K562 (cell line): ENCODE measurements around the genes RELT, DNAJB13 and XRRA1.

GRCh38 chr11:73335209-73335751, 27.2 kb downstream of the ARHGEF17 start:
- RAMPAGE, long total RNA = no peak
- RRBS = no CpG with 5 or more reads among the region's 4 CpGs
PRO-cap:
- standard = no peak
- CoPRO, capped RNA only, 2 experiments = no peak in any of the 2 experiments
- CoPRO, capped and uncapped RNA, 2 experiments = no peak in any of the 2 experiments
- CoPRO, uncapped RNA only, 2 experiments = no peak in any of the 2 experiments
CAGE:
- cytosol, long polyA plus RNA = no peak
- long polyA plus RNA = no peak
- nucleolus, long total RNA = no peak
- nucleus, long polyA plus RNA = no peak

- RAMPAGE, long total RNA = no peak
- RRBS = 2% methylated on average over 28 of the region's 117 CpGs
PRO-cap:
- standard = bidirectional peak, plus-strand start at chr11:73376399, minus-strand start at chr11:73376216; bidirectional peak, plus-strand start at chr11:73376599, minus-strand start at chr11:73376598
- CoPRO, capped RNA only, 2 experiments = peak in 2 of 2 experiments; most common plus-strand start chr11:73376399 (in 2); most common minus-strand start chr11:73376206 (in 1)
- CoPRO, capped and uncapped RNA, 2 experiments = peak in 2 of 2 experiments; most common plus-strand start chr11:73376399 (in 2); most common minus-strand start chr11:73376135 (in 1)
- CoPRO, uncapped RNA only, 2 experiments = peak in 2 of 2 experiments; most common plus-strand start chr11:73376404 (in 2); most common minus-strand start chr11:73376092 (in 1)
CAGE:
- cytosol, long polyA plus RNA = no peak
- long polyA plus RNA = no peak
- nucleolus, long total RNA = no peak
- nucleus, long polyA plus RNA = no peak
Observed at GRCh38 chr11:73375976-73376962, at the start of gene RELT. TSS of gene RELT (plus strand) at chr11:73376399.

- RAMPAGE, long total RNA = no peak
- RRBS = no CpG with 5 or more reads among the region's 4 CpGs
PRO-cap:
- standard = no peak
- CoPRO, capped RNA only, 2 experiments = no peak in any of the 2 experiments
- CoPRO, capped and uncapped RNA, 2 experiments = no peak in any of the 2 experiments
- CoPRO, uncapped RNA only, 2 experiments = no peak in any of the 2 experiments
CAGE:
- cytosol, long polyA plus RNA = no peak
- long polyA plus RNA = no peak
- nucleolus, long total RNA = no peak
- nucleus, long polyA plus RNA = no peak
Observed at GRCh38 chr11:73378024-73378352, 1.8 kb downstream of the RELT start.

- RAMPAGE, long total RNA = no peak
- RRBS = no CpG with 5 or more reads among the region's 24 CpGs
PRO-cap:
- standard = no peak
- CoPRO, capped RNA only, 2 experiments = no peak in any of the 2 experiments
- CoPRO, capped and uncapped RNA, 2 experiments = no peak in any of the 2 experiments
- CoPRO, uncapped RNA only, 2 experiments = no peak in any of the 2 experiments
CAGE:
- cytosol, long polyA plus RNA = no peak
- long polyA plus RNA = no peak
- nucleolus, long total RNA = no peak
- nucleus, long polyA plus RNA = no peak
Observed at GRCh38 chr11:73384750-73385598, 8.8 kb downstream of the RELT start.

DNA sequence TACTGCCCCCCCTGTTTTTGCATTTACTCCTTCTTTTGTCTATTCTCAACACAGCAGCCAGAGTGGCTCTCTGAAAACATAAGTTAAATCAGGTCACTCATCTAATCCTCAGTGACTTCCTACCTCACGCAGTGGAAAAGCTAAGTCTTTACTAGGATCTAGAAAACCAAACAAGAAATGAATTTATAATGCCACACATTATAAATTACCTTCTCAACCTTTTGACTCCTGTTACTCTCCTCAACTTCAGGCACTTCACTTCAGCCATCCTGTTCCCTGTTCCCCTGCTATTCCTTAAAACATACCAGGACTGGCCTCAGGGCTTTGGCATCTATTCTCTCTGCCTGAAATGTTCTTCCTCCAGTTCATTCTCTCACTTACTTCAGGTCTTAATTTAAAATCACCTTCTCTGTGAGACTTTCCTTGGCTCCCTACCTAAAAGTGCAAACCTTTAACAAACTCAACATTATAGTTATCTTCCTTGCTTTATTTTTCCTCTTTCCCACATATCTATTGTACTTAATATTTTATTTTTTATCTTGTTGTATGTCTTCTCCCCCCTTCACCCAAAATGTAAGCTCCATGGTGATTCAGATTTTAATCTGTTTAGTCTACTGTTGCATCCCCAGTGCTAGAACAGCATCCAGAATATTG, 107.5 kb downstream of the FAM168A start:
- RAMPAGE, long total RNA = no peak
- RRBS = no CpG with 5 or more reads among the region's 1 CpG
PRO-cap:
- standard = no peak
- CoPRO, capped RNA only, 2 experiments = no peak in any of the 2 experiments
- CoPRO, capped and uncapped RNA, 2 experiments = no peak in any of the 2 experiments
- CoPRO, uncapped RNA only, 2 experiments = no peak in any of the 2 experiments
CAGE:
- cytosol, long polyA plus RNA = no peak
- long polyA plus RNA = no peak
- nucleolus, long total RNA = no peak
- nucleus, long polyA plus RNA = no peak

GRCh38 chr11:73494203-73494627, 103.7 kb downstream of the FAM168A start:
- RAMPAGE, long total RNA = no peak
- RRBS = no CpG with 5 or more reads among the region's 2 CpGs
PRO-cap:
- standard = no peak
- CoPRO, capped RNA only, 2 experiments = no peak in any of the 2 experiments
- CoPRO, capped and uncapped RNA, 2 experiments = no peak in any of the 2 experiments
- CoPRO, uncapped RNA only, 2 experiments = no peak in any of the 2 experiments
CAGE:
- cytosol, long polyA plus RNA = no peak
- long polyA plus RNA = no peak
- nucleolus, long total RNA = no peak
- nucleus, long polyA plus RNA = no peak

DNA sequence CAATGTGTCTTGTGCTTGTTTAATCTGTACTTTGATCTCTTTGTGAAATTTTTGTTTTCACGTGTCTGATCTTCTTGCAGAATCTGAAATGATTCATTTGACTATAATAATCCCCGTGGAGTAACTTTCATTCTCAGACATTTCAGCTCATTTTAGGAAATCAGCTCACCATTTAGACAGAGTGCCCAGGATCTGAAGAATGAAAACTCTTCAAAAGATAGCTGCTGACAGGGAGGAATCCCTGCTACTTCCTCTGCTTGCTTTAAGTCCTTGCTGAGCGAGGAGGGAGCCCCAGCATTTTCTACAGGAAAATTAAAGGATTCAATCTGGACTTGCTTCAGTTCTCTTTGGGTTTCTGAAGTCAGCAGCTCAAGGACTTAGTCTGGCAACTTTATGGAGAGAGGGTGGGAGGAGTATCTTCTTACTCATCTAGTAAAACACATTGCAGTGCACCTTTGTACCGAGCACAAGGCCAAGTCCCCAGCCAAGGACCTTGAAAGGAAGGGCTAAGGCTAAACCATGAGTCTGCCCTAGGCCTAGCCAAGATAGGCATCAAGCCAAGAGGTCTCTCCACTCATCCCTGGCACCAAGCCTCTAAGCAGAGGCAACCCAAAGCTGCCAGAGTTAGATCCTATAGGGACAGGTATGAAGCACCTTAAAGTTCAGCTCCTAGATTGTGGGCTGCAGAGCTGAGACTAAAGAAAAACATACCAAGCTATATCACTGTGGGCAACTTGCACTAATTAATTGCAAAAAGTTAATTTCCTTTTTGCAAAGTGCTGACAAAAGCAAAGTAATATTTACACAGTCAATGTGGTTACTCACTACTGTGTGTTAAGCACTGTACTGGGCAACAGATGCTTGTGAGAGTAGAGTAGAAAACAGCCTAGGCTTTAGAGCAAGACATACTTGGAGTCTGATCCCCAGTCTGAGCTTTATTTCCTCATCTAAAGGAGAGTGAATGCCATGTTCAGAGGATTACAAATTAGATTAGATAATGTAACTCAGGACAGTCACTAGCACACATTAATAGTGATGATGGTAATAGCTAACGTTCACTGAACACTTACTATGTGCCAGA, 7.4 kb downstream of the COA4 start:
- RAMPAGE, long total RNA = no peak
- RRBS = no CpG with 5 or more reads among the region's 5 CpGs
PRO-cap:
- standard = no peak
- CoPRO, capped RNA only, 2 experiments = no peak in any of the 2 experiments
- CoPRO, capped and uncapped RNA, 2 experiments = peak in 1 of 2 experiments; most common plus-strand start position 316 of the sequence (in 1); most common minus-strand start position 99 of the sequence (in 1)
- CoPRO, uncapped RNA only, 2 experiments = peak in 2 of 2 experiments; most common plus-strand start position 315 of the sequence (in 2); most common minus-strand start position 108 of the sequence (in 2)
CAGE:
- cytosol, long polyA plus RNA = no peak
- long polyA plus RNA = no peak
- nucleolus, long total RNA = no peak
- nucleus, long polyA plus RNA = no peak

DNA sequence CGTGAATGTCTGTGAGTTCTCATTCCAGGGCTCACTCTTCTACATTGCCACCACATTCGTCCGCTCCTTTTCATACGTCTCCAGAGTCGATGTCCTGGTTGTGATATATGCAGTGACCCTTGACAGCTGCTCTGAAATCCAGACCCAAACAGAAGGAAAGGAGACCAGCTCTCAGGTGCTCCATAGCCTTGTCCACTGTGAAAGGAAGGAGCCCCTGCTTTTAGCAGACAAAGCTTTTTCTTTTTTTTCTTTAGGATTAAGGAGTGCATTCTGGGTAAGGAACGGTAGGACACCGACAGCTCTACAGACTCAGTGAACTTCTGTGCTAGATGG, 19.7 kb upstream of the DNAJB13 start:
- RAMPAGE, long total RNA = no peak
- RRBS = no CpG with 5 or more reads among the region's 7 CpGs
PRO-cap:
- standard = no peak
- CoPRO, capped RNA only, 2 experiments = no peak in any of the 2 experiments
- CoPRO, capped and uncapped RNA, 2 experiments = no peak in any of the 2 experiments
- CoPRO, uncapped RNA only, 2 experiments = no peak in any of the 2 experiments
CAGE:
- cytosol, long polyA plus RNA = no peak
- long polyA plus RNA = no peak
- nucleolus, long total RNA = no peak
- nucleus, long polyA plus RNA = no peak

DNA sequence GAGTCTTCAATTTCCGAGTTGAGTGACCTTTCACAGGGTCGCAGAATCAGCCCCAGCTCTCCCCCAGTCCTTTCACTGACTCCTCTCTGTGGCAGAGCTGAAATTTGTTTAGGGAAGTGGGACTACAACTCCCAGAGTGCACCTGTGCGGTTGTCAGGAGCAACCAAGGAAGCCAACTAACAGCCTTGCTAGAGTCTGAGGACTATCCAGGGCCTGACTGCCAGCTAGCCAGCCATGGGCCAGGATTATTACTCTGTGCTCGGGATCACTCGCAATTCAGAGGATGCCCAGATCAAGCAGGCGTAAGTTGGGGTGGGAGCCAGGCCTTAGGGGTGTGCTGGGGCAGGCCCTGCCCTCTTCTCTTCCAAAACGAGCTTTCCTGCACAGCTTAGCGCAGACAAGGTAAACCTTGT, at the start of gene DNAJB13:
Gene DNAJB13 (plus strand): TSS at position 191 of the 413 bp plus-strand sequence.
- RAMPAGE, long total RNA = no peak
- RRBS = no CpG with 5 or more reads among the region's 8 CpGs
PRO-cap:
- standard = no peak
- CoPRO, capped RNA only, 2 experiments = no peak in any of the 2 experiments
- CoPRO, capped and uncapped RNA, 2 experiments = no peak in any of the 2 experiments
- CoPRO, uncapped RNA only, 2 experiments = no peak in any of the 2 experiments
CAGE:
- cytosol, long polyA plus RNA = no peak
- long polyA plus RNA = no peak
- nucleolus, long total RNA = no peak
- nucleus, long polyA plus RNA = no peak

DNA sequence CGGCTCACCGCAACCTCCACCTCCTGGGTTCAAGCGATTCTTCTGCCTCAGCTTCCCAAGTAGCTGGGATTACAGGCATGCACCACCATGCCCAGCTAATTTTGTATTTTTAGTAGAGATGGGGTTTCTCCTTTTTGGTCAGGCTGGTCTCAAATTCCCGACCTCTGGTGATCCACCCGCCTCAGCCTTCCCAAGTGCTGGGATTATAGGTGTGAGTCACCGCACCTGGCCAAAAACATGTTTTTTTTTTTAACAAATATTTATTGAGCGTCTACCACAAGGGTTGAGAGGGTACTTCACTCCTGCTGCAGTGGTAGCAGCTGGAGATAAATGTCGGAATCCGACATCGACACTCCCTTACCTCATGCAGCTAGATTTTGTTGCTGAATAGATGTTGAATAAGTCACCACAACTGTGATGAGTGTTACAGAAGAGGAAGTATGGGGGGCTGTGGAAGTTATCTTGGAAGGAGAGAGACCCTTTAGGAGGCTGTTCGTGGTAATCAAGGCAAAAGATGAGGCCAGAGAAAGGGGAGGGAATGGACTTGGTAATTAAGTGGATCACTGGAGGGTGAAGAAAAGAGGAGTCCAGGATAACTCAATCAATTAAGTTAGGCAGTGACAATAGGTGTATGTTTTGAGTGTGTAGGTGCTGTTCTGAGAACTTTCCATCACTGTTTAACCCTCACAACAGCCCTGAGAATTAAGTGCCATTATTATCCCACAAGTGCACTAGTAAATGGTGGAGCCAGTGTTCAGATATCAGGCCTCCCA, 1.1 kb downstream of the DNAJB13 start:
- RAMPAGE, long total RNA = no peak
- RRBS = no CpG with 5 or more reads among the region's 11 CpGs
PRO-cap:
- standard = no peak
- CoPRO, capped RNA only, 2 experiments = no peak in any of the 2 experiments
- CoPRO, capped and uncapped RNA, 2 experiments = no peak in any of the 2 experiments
- CoPRO, uncapped RNA only, 2 experiments = no peak in any of the 2 experiments
CAGE:
- cytosol, long polyA plus RNA = no peak
- long polyA plus RNA = no peak
- nucleolus, long total RNA = no peak
- nucleus, long polyA plus RNA = no peak

DNA sequence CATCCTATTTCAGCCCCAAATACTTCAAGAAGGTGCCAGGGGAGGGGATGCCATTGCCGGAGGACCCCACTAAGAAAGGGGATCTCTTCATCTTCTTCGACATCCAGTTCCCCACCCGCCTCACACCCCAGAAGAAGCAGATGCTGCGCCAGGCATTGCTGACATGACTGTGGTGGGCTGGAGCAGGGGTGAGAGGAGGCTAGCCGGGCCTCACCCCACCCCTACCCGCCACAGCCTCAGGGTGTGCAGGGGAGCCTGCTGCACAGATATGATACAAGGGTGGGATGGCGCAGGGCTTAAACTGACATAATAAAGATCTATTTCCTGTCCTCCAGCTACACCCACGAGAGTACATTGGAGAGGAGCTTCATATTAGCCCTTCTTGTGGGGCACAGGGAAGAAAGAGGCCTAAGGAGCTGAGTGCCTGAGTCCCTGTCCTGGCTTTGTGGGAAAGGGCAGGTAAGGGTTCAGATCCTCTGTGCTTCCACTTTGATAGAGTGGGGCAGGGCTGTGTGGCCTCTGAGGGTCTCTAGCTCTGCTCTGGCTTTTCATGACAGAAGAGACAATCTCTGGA, 12.6 kb downstream of the UCP2 start:
- RAMPAGE, long total RNA = no peak
- RRBS = no CpG with 5 or more reads among the region's 8 CpGs
PRO-cap:
- standard = no peak
- CoPRO, capped RNA only, 2 experiments = no peak in any of the 2 experiments
- CoPRO, capped and uncapped RNA, 2 experiments = no peak in any of the 2 experiments
- CoPRO, uncapped RNA only, 2 experiments = no peak in any of the 2 experiments
CAGE:
- cytosol, long polyA plus RNA = no peak
- long polyA plus RNA = no peak
- nucleolus, long total RNA = no peak
- nucleus, long polyA plus RNA = no peak

DNA sequence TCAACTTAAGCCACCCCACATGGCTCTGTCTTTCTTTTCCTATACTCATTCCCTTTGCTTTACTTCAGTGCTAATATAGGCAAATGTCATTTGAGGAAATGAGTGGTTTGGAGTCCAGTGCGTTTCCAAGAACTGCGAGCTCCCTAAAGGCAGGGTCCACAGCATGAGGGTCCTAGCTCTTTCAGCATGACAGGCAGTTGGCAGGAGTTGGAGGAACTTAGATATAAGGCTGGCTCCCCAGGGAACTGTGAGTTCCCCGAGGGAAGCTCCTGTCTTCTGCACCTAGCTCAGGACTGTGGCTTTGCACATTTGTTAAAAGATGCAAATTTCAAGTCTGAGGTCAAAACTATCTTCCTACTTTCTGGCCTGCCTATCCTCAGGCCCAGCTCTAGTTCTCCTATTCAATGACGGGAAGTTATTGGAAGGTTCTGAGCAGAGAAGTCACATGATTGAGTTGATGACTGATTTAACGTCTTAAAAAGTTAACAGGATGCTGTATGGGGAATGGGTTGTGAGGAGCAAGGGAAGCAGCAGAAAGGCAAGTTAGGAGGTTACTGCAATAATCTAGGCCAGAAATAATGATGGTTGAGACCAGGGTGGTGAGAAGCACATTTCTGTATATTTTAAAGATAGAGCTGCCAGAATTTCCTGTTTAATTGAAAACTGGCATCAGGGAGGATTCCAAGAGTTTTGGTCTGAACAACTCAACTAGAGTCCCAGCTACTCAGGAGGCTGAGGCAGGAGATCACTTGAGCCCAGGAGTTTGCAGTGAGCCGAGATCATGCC, 11.7 kb upstream of the UCP3 start:
- RAMPAGE, long total RNA = no peak
- RRBS = no CpG with 5 or more reads among the region's 6 CpGs
PRO-cap:
- standard = no peak
- CoPRO, capped RNA only, 2 experiments = no peak in any of the 2 experiments
- CoPRO, capped and uncapped RNA, 2 experiments = no peak in any of the 2 experiments
- CoPRO, uncapped RNA only, 2 experiments = no peak in any of the 2 experiments
CAGE:
- cytosol, long polyA plus RNA = no peak
- long polyA plus RNA = no peak
- nucleolus, long total RNA = no peak
- nucleus, long polyA plus RNA = no peak

DNA sequence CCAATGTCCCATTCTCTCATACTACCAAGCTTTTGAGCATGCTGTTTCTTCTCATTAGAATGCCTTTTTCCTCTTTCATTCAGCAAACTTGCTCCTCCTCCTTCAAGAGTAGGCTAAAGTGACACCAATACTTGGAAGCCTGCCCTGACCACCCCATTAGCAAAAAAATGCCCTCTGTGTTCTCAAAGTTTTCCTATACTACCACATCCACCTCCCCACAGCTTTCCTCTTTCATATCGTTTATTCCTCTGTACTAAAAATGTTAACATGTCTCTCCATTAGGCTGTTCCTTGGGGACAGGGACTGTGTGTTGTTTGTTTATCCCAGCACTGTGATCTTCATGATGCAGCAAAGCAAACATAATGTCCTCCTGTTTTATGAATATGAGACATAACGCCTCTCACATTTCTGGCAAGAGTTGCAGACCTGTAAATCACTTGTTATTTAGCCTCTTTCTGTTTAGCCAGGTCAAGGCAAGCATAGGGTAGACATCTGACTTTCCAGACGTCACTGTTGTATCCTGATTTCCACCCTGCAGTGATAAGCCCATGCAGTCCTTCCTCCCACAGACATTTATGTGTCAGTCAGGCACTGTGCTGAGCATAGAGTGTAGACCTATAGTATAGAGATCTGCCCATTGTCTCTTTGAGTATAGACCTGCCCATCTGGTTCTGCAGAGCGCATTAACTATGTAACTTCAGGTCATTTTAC, 62.1 kb upstream of the UCP3 start:
- RAMPAGE, long total RNA = no peak
- RRBS = no CpG with 5 or more reads among the region's 4 CpGs
PRO-cap:
- standard = no peak
- CoPRO, capped RNA only, 2 experiments = no peak in any of the 2 experiments
- CoPRO, capped and uncapped RNA, 2 experiments = no peak in any of the 2 experiments
- CoPRO, uncapped RNA only, 2 experiments = no peak in any of the 2 experiments
CAGE:
- cytosol, long polyA plus RNA = no peak
- long polyA plus RNA = no peak
- nucleolus, long total RNA = no peak
- nucleus, long polyA plus RNA = no peak

GRCh38 chr11:74681816-74682256, 49.4 kb downstream of the CHRDL2 start:
- RAMPAGE, long total RNA = no peak
- RRBS = no CpG with 5 or more reads among the region's 5 CpGs
PRO-cap:
- standard = no peak
- CoPRO, capped RNA only, 2 experiments = no peak in any of the 2 experiments
- CoPRO, capped and uncapped RNA, 2 experiments = no peak in any of the 2 experiments
- CoPRO, uncapped RNA only, 2 experiments = no peak in any of the 2 experiments
CAGE:
- cytosol, long polyA plus RNA = no peak
- long polyA plus RNA = no peak
- nucleolus, long total RNA = no peak
- nucleus, long polyA plus RNA = no peak

DNA sequence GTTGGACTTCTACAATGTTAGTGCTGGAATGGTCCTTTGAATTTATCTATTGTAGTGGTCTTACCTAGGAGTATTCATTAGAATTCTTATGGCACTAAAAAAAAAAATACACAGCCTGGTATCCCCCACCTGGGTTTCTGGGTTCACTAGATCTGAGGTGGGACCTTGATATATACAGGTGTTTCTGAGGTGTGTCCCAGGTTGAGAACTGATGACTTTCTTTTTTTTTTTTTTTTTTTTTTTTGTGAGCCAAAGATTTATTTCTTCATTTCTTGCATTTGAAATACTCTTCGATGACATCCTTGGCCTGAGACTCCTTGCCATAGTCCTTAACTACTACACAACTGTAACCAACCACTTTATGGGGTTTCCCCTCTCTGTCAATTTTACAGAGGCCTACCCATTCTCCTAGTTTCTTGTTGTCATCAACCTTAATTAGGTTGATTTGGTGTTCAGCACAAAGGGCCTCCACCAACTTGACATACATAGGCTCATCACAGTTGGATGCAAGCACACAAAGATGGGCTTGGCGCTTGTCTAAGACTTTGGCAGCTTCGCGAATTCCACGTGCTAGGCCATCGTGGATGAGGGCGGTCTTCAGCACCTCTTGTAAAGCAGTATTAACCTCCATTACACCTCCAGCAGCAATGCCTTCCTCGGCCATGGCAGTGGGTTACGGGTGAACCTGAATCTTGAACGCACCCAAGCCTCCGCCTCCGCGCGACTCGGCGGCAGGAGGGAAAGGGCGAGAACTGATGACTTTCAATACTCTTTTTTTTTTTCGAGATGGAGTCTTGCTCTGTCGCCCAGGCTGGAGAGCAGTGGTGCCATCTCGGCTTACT, 3.0 kb upstream of the RNF169 start:
- RAMPAGE, long total RNA = no peak
- RRBS = no CpG with 5 or more reads among the region's 20 CpGs
PRO-cap:
- standard = no peak
- CoPRO, capped RNA only, 2 experiments = peak in 2 of 2 experiments; most common minus-strand start position 733 of the sequence (in 2)
- CoPRO, capped and uncapped RNA, 2 experiments = peak in 2 of 2 experiments; most common minus-strand start position 733 of the sequence (in 2)
- CoPRO, uncapped RNA only, 2 experiments = peak in 2 of 2 experiments; most common minus-strand start position 433 of the sequence (in 2)
CAGE:
- cytosol, long polyA plus RNA = start-site peak on the minus strand centred at position 267 of the sequence, 6 bp wide, 38 and 27 reads in 2 replicates
- long polyA plus RNA = no peak
- nucleolus, long total RNA = no peak
- nucleus, long polyA plus RNA = no peak

DNA sequence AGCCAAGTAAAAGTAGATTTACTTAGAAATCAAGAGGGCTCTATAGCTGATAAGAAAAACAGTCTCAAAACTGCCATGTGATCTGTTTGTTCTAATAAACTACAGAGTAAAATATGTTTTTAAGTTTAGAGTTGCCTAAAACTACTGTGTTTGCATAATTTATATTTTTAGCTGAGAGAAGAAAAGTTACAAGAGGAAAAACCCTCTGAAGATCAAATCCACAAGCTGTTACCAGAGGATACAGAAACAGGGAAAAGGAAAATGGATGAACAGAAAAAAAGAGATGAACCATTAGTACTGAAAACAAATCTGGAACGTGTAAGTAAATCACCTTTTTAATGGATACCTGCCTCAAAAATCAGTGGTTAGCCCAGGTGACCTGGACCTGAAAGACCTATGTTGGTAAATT, 61.4 kb downstream of the RNF169 start:
- RAMPAGE, long total RNA = no peak
- RRBS = no CpG with 5 or more reads among the region's 1 CpG
PRO-cap:
- standard = no peak
- CoPRO, capped RNA only, 2 experiments = no peak in any of the 2 experiments
- CoPRO, capped and uncapped RNA, 2 experiments = no peak in any of the 2 experiments
- CoPRO, uncapped RNA only, 2 experiments = no peak in any of the 2 experiments
CAGE:
- cytosol, long polyA plus RNA = no peak
- long polyA plus RNA = no peak
- nucleolus, long total RNA = no peak
- nucleus, long polyA plus RNA = no peak

DNA sequence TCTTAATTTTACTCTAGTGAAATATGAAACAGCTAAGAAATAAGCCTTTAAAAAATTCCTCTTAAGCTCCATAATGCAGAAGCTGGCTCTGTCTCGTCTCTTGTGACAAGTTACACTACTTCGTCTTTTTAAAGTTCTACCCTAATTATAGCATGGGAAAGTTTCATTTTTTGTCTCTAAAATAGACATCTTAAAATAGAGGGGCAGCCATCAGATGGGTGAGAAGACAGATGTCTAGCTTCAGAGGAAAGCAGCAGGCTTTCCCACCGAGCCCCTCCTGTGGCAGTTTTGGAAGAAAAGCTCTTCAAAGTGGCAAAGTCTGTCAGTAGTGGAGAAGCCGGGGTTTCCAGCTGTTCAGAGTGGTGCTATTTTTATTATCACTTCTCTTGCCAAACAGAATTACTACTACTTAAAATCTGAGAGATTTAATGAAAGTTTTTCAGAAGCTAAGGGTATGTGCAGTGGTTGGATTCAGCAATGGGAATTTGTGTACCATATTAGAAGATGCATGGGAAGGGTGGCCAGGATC, 39.4 kb downstream of the XRRA1 start:
- RAMPAGE, long total RNA = no peak
- RRBS = no CpG with 5 or more reads among the region's 4 CpGs
PRO-cap:
- standard = no peak
- CoPRO, capped RNA only, 2 experiments = no peak in any of the 2 experiments
- CoPRO, capped and uncapped RNA, 2 experiments = no peak in any of the 2 experiments
- CoPRO, uncapped RNA only, 2 experiments = no peak in any of the 2 experiments
CAGE:
- cytosol, long polyA plus RNA = no peak
- long polyA plus RNA = no peak
- nucleolus, long total RNA = no peak
- nucleus, long polyA plus RNA = no peak

DNA sequence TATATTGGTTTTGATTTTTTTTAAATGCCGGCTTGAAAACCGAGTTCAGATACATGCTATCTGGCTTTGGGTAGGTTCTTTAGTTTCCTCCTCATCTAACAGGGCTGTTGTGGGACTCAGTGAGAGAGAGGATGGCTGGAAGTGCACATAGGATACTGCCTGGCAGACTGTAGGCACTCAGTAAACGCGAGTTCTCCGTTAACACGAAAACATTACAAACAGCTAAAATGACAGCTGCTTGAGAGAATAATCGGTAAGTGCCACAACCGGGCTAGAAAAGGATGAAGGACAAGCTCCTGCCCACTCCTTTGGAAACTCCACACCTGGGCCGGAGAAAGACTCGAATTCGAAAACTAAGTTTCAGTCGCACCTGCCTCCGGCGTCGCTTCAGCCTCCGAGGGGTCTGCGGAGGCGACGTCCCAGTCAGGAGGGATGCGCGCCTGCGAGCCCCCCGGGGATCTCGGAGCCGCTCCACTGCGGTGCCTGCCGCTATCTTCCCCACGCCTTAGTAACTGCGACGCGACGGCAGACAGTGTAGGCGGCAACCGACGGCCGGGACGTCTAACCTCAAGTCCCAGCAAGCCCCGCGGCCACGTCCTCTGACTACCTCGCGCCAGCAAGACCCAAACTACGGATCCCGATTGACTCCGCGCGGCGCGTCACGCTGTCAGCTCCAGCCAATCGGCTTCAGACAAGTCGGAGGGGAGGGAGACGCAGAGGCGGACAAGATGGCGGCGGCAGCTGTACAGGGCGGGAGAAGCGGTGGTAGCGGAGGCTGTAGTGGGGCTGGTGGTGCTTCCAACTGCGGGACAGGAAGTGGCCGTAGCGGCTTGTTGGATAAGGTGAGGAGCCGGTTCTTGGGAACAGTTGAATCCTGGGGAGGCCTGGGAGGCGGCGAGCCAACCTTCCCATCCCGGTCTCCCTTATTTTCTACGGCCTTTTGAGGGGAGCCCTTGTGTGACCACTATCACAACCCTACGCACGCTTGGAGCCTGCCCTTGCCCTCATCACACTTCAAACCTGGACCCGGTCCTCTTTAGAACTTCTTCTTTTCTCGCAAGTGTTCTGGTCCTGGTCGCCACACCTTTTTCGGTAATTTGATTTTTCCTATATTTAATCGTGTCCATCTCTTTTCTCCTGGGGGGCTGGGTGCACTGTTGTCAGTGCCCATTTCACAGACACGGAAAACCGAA, at the start of gene XRRA1:
Gene XRRA1 (minus strand): TSS at position 534 of the 1,193 bp plus-strand sequence.
- RAMPAGE, long total RNA = start-site peak on the minus strand centred at position 535 of the sequence, 57 bp wide, 181 and 32 reads in 2 replicates; start-site peak on the plus strand centred at position 728 of the sequence, 53 bp wide, 1,606 and 1,847 reads in 2 replicates
- RRBS = 2% methylated on average over 22 of the region's 76 CpGs
PRO-cap:
- standard = unidirectional peak, plus-strand start at position 119 of the sequence; bidirectional peak, plus-strand start at position 714 of the sequence, minus-strand start at position 510 of the sequence
- CoPRO, capped RNA only, 2 experiments = peak in 2 of 2 experiments; most common plus-strand start position 722 of the sequence (in 2); most common minus-strand start position 563 of the sequence (in 1)
- CoPRO, capped and uncapped RNA, 2 experiments = peak in 2 of 2 experiments; most common plus-strand start position 690 of the sequence (in 1); most common minus-strand start position 472 of the sequence (in 1)
- CoPRO, uncapped RNA only, 2 experiments = peak in 2 of 2 experiments; most common plus-strand start position 738 of the sequence (in 1); most common minus-strand start position 472 of the sequence (in 1)
CAGE:
- cytosol, long polyA plus RNA = start-site peak on the minus strand centred at position 532 of the sequence, 95 bp wide, 288 and 104 reads in 2 replicates; start-site peak on the plus strand centred at position 749 of the sequence, 119 bp wide, 100 and 374 reads in 2 replicates
- long polyA plus RNA = start-site peak on the minus strand centred at position 519 of the sequence, 57 bp wide, 112 and 44 reads in 2 replicates; start-site peak on the plus strand centred at position 740 of the sequence, 30 bp wide, 51 and 90 reads in 2 replicates
- nucleolus, long total RNA = no peak
- nucleus, long polyA plus RNA = start-site peak on the minus strand centred at position 539 of the sequence, 81 bp wide, 44 and 264 reads in 2 replicates; start-site peak on the plus strand centred at position 739 of the sequence, 29 bp wide, 26 and 23 reads in 2 replicates